GM12892 (cell line): Measurements from ENCODE around the gene CD1C.

- RRBS: 0% methylated on average over 2 of the region's 8 CpGs
Measured at GRCh38 chr1:156481716-156482184, 18.8 kb downstream of the MEF2D start.

GRCh38 chr1:156590732-156591092 lies 864 bp upstream of the NAXE start:
- RRBS: no CpG with 5 or more reads among the region's 2 CpGs

- RRBS: no CpG with 5 or more reads among the region's 3 CpGs
Measured at GRCh38 chr1:156599509-156600205, 8.1 kb downstream of the NAXE start.

DNA sequence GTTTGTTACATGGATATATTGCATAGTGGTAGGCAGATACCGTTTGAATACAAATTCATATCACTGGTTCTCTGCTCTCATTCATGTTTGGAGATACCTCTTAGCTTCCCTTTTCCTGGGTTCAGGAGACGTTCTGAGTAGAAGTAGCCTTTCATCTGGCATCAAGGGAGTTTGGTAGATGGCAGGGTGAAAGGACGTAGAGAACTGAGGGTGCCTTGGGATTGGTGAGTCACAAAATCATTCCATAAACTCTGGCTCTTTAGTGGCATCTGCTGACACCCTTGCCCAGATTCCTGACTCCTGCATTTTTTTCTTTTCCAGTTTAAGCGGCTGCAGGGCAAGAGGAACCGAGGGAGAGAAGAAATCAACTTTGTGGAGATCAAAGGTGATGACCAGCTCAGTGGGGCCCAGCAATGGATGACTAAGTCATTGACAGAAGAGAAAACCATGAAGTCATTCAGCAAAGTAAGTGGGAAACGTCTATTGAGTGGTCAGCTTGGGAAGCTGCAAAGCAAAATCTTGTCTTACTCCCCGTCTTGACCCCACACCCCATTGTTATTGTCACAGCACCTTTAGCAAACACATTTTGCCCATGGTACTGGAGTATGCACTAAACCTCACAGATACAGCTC lies 22.2 kb downstream of the SH2D2A start:
- RRBS: no CpG with 5 or more reads among the region's 7 CpGs

DNA sequence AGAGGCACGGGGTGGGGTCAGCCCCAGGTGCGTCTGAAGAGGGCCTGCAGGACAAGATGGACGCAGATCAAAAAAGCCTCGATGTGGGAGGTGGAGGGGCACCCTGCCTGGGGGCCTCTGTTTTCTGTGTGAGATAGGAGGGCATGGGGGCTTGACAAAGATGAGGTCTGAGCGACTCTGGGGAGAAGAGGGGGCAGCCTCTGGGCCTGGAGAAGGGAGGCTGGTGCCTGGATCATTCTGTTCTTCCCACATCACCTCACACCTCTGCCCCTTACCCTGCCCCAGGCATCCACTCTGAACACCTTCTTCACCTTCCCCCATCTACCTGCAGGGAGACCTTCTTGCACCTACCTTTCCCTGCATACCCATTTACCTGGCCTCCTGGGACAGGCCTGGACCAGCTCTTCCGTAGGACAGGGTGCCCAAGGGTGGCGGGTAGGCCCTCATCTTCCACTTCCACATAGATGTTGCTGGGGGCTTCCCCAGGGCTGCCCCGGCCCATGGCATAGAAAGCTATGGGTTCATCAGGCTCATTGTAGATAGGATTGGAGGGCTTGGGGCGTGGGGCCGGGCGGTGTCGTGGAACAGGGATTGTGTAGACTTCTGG lies 7.7 kb downstream of the SH2D2A start:
- RRBS: 73% methylated on average over 3 of the region's 12 CpGs

DNA sequence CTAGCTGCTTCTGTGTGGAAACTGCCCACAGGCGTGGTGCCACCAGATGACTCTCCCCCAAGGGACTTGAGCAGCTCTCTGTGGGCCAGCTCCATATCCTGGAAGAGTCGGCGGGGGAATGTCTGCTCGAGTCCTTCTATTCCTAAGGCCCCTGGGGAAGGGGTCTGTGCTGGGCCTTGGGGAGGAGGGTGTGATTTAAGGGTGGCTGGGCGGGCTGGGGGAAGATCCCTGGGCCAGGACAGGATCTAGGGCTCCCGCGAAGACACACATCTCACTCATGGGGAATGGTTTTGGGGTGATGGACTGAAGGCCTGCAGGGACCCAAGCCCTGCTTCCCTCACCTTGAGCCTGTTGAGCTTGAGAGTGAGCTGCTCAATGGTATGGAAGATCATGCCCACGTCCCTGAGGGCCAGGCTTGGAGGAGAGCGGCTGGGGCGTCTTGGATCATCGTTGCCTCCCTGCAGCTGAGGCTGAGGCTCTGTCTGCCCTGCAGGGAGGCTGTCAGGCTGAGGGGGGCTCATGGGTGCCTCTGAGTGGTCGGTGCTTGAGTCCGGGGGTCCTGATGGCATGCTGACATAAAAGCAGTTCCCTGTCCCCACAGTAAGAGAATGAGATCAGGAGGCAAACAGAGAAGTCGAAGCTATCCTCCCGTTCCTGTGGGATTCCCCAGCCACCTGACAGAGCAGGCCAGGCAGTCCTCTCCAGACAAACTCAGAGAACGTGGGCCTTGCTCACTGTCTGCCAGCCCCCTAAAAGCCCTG lies 16.7 kb downstream of the LRRC71 start:
- RRBS: no CpG with 5 or more reads among the region's 16 CpGs

DNA sequence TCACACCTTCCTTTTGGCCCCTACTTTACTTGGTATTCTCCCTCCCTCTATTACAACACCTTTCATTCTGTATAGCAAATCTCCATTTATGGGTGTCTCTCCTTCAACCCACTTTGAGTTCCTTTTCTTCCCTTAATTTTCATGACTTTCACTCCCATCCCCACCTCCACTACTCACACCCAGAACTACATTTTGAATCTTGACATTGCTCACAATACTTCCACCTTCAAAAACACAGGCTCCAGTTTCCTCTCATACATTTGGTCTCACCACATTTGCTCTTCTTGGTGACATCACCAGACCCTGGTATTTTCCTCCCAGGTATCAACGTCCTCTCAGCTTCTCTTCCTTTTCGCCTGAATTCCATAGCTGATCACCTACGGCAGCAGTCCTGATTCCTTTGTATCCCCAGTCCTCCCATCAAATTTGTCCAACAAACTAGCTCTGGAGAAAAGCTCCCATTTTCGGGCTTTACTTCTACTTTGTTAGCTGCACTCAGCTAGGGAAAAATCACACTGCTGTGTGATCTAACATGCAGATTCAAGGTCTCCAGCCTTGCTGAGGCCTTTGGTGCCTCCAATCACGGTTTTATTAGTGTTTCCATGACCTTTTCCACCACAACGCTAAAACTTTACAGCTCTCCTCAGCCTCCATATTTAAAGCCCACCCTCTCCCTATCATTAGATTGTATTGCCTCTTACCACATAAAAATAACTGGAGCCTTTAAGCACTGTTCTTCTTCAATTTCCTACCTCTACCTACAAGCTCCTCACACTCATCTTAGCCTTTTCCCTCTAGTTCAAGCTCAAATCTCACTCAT lies 31.8 kb downstream of the ARHGEF11 start:
- RRBS: no CpG with 5 or more reads among the region's 6 CpGs

DNA sequence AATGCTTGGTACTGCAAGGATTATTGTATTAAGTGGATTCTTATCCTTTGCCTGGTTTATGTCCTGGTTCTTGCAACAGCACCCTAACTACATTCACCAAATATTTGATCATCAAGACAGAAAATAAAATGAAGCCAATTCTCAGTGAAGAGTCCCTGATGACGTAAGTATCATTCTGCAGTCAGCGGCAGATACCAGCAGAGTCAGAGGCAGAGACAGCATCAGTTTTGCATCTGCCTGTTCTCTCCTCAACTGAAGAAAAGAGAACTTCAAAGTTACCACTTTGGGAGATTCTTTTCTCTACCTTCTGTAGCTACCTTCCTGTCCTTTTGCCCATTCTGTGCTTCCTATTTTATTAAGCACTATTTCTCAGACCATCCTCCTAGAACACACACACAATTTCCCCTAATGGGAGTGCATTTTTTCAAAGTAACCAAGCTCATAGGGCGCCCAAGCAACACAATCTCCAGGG lies 19.6 kb downstream of the ARHGEF11 start:
- RRBS: no CpG with 5 or more reads among the region's 3 CpGs

GRCh38 chr1:157044232-157044974 lies 1.1 kb downstream of the ARHGEF11 start:
- RRBS: no CpG with 5 or more reads among the region's 8 CpGs

DNA sequence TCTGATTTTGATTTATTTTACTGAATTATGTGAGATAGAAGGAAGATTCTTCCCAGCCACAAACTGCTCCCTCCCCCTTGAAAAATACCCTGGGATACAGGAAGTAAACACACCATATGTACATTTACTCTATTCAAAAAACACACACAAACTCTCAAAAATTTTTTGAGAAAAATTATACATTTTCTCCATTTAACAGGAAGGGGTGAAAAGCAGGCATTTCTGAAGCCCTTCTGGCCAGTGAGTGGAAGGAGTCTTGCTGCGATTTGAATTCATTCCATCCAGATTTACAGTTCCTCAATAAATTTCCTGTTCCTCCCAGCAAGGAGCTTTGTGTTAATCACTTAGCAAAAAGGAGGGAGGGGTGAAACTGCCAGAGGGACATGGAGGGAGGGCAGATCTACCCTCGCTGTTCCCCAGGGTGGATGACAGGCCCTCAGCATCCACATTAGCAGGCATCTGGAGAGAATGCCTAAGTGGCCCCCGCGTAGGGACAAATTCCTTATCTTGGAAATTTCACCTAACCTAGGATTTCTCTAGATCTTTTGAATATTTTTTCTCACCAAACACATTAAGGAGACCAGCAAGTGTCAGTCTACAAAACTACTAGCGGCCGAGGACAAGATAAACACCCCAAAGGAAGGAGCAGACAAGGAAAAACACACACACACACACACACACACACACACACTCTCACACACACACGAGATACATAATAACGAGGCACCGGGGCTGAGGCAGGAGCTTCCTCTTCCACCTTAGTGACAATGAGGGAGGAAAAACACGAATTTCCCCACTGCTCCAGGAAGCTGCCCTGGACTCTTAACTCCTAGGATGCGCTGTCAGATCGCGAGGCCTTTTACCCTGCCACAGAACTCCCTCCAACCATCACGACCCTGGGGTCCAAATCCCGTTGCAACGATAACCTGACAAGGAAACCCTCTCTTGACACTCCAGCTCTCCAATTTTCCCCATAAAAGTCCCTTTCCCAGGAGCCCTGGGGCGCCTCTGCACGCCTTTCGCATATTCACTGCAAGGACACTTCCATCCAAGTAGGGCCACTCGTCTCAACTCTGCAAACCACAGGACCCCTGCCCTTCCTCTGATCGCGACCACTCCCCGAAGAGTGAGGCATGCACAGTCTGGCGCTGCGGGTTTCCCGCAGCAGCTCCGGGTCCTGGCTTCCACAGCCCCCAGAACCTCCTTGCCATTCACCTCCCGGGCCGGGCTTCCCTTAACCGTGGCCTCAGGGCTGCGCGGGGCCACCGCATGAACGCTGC lies 904 bp downstream of the ETV3 start:
- RRBS: 0% methylated on average over 1 of the region's 34 CpGs

GRCh38 chr1:157562619-157563077 lies 10.3 kb upstream of the FCRL5 start:
- RRBS: no CpG with 5 or more reads among the region's 4 CpGs

DNA sequence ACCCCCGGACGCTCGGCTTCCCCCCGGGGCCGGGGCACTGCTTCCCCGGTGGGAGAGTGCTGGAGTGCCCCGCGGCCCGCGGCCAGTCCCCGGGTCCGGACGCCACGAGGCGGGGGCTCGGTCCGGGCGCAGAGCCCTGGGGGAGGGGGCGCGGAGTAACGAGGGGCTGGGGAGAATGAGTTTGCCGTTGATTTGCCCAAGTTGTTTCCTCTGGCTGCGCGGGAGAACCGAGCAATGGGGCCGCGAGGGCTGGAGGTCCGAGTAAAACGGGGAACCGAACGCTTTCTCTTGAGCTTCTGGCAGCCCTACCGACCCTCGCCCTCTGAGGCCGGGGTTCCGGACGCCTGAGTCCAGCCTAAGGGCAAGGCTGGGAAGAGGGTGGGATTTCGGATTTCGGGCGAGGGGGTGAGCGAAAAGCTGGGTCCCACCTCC lies 317 bp downstream of the KIRREL1 start:
- RRBS: 2% methylated on average over 6 of the region's 40 CpGs

GRCh38 chr1:158049107-158049762 lies 55.8 kb downstream of the KIRREL1 start:
- RRBS: no CpG with 5 or more reads among the region's 7 CpGs

DNA sequence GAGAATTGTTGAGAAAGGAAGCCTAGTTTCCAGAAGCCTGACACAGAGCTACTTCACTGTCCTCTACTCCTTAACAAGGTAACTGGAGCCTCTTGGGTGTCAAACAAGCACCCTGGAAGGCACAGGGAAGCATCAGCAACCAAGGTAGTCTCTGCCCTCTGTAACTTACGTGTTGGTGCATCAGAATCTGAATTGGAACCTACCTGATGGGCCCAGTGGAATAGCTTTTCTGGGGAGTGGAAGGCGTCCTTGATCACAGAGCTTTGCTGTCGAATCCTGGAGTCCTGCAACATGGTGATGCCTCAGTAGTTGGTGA lies 30.7 kb downstream of the SMIM42 start:
- RRBS: no CpG with 5 or more reads among the region's 3 CpGs

GRCh38 chr1:158117704-158118528 lies 10.2 kb downstream of the SMIM42 start:
- RRBS: no CpG with 5 or more reads among the region's 21 CpGs

DNA sequence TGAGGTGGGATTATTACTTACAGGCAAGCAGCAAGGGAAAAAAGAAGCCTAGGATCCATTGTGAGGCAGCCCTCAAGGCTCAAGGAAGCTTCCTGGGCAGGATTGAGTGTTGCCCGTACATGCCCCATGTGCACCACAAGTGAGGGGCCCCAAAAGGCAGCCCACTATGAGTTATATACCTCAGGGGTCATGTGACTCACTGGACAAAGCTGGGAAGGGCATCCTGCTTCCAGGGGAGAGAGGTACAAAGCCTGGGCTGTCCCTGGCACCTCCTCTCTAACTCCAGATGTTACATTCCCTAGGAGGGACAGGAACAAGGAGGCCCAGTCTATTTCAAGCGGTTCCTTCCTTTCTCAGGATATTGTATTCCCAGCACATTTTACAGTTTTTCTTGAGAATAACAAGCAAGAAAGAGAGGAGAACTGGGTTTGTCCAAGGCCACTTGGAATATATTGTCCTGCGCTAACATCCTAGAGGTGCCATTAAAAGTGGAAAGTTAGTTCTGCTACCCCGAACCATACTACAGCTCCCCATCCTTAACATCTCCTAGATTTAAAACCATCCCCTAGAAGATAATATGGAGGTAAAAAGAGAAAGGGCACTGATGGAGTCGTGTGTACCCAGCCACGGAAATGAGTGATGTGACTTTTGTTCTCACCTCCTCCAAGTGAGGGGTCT lies 18.8 kb upstream of the SMIM42 start:
- RRBS: no CpG with 5 or more reads among the region's 6 CpGs

DNA sequence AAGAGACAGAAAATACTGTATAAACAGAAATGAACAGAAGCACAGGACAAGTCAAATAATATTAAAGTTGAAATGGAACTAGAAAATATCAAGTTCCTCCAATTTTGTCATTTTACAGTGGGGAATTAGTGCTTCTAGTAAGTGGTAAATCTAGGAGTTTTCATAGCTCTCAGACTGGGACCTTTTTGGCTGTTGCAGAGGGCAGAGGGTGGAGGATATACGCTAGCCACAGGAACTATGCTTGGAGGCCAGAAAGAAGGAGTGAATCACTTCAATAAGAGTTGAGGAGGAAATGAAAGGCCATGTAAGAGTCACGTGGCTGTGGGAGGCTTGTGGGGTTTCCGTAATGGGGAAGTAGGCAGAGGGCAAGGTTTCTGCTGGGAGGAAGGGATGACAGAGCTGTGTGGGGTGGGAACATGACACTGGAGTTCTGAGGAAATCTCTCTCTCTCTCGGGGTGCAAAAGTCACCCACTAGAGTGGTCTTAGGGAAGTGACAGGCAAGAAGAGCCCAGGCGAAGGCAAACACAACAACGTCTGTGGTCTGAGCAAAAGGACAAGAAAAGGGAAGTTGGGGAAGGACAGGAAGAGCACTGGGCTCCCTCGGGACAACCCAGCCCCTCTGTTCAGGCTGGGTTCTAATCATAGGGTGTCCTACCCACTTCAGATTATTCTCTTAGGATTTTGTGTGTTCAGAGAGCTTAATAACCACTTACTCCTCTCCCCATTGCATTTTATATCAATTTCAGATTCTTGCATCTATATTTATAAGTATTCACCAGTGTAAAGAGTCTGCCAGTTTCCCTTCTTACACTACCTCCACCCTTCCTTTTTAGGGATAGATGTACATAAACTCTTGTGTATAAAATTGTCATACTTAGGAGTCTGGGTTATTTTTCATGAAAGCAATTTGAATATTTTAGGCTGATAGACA lies 3.9 kb upstream of the CD1C start:
- RRBS: no CpG with 5 or more reads among the region's 7 CpGs

- RRBS: no CpG with 5 or more reads among the region's 4 CpGs
Measured at GRCh38 chr1:158289571-158290266, at the start of gene CD1C. Gene CD1C (plus strand): TSS chr1:158289923.

DNA sequence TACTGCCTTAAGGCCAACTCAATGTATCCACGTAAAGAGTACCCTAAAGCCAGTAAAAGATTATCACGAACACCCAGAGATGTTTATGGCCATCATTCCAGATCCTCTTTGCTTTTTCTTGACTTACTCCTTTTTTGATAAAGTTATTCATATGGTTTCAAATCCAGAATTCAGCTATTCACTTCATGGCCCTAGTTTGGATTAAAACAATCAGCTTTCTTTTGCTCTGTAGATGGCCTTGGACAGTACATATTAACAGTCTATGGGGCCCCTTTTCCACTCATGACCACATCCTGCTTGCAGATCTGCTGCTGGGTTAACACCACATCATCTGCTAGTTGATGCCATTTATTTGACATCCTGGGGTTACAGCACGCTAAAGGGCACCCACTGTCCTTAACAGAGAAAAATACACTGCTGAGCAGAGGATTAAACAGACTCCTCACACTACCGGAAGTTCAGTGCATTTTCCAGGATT lies 1.0 kb upstream of the IFI16 start:
- RRBS: no CpG with 5 or more reads among the region's 4 CpGs

DNA sequence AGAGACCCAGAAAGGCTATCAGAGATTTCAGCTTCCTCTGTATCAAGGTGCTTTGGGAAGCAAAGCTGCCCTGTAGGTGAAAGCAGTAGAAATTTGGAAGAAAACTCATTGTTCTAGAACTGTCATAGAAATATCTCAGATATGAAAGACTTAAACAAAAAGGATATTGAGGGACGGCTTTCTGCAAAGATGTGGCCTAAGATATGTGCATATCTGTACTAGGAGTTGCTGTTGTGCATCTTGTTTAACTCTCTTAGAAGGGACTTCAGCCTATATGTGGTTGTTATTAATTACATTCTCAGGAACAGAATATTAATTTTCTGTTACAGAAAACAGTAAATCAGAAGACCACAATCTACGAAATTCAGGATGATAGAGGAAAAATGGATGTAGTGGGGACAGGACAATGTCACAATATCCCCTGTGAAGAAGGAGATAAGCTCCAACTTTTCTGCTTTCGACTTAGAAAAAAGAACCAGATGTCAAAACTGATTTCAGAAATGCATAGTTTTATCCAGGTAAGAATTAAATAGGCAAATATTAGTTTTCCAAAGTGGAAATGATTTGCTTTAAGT lies 10.4 kb downstream of the IFI16 start:
- RRBS: no CpG with 5 or more reads among the region's 3 CpGs